Paraaortic lymph node (tissue), 1 donor: ENCODE results near the genes MPZL3, TTC36 and NLRX1.

GRCh38 chr11:118251675-118252609 is at the start of gene MPZL3:
Gene MPZL3, minus strand, starts transcription at chr11:118252365.
- PRO-cap: bidirectional peak, plus-strand start at chr11:118252233, minus-strand start at chr11:118252106; bidirectional peak, plus-strand start at chr11:118252372, minus-strand start at chr11:118252287

DNA sequence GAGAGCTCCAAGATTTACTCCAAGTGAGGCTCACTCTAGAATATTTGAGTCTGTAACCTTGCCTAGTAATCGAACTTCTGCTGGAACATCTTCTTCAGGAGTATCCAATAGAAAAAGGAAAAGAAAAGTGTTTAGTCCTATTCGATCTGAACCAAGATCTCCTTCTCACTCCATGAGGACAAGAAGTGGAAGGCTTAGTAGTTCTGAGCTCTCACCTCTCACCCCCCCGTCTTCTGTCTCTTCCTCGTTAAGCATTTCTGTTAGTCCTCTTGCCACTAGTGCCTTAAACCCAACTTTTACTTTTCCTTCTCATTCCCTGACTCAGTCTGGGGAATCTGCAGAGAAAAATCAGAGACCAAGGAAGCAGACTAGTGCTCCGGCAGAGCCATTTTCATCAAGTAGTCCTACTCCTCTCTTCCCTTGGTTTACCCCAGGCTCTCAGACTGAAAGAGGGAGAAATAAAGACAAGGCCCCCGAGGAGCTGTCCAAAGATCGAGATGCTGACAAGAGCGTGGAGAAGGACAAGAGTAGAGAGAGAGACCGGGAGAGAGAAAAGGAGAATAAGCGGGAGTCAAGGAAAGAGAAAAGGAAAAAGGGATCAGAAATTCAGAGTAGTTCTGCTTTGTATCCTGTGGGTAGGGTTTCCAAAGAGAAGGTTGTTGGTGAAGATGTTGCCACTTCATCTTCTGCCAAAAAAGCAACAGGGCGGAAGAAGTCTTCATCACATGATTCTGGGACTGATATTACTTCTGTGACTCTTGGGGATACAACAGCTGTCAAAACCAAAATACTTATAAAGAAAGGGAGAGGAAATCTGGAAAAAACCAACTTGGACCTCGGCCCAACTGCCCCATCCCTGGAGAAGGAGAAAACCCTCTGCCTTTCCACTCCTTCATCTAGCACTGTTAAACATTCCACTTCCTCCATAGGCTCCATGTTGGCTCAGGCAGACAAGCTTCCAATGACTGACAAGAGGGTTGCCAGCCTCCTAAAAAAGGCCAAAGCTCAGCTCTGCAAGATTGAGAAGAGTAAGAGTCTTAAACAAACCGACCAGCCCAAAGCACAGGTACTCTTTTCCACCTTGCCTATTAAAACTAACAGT is 37.3 kb downstream of the KMT2A start:
- PRO-cap: no peak

- PRO-cap: no peak
Observed at GRCh38 chr11:118522254-118522841, 4.9 kb upstream of the TTC36 start.

DNA sequence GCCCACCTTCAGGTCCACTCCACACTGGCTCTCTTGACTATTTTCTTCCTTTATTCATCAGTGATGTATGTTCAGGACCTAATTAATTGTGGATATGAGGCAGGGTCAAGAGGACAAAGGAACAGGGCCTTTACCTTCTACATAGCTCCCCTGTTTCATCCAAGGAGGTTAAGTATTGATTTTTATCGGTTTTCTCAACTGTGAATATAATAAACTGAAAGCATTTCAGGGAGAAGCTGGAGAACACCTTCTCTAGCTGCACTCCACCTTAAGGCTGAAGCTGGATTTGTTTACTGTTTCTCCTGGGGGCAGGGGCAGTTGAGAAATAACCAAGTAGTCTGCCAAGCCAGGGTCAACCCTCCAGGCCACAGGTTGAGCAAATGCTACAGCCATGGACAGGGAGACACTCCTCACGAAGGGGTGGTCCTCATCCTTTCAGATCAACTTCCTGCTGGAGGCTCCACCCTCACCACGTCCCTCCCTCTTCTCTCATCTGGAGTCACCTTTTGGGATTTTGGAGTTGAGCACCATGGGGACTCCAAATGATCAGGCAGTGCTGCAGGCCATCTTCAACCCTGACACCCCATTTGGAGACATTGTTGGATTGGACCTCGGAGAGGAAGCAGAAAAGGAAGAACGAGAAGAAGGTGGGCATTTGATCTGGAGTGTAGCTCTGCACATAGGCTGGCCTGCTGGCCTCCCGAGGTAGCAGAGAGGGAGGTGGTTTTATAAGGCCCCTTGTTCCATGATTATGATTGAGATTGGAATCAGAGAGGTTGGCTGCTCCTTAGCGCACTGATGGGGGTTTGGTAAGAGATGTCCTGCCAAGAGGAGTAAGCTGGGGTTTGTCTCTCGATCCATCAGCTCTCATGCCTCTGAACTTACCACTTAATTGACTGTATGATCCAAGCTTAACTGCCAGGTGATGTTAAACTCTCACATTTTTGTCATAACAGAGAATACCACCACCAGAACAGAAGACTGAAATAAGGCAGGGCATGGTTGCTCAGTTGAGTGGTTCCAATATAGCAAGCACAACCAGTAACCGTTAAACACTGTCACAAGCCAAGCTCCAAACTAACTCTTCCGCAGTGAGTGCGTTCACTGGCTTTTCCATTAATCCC is at the start of gene TTC36:
Gene TTC36, plus strand, starts transcription at position 509 of the 1,124 bp plus-strand sequence.
- PRO-cap: no peak

DNA sequence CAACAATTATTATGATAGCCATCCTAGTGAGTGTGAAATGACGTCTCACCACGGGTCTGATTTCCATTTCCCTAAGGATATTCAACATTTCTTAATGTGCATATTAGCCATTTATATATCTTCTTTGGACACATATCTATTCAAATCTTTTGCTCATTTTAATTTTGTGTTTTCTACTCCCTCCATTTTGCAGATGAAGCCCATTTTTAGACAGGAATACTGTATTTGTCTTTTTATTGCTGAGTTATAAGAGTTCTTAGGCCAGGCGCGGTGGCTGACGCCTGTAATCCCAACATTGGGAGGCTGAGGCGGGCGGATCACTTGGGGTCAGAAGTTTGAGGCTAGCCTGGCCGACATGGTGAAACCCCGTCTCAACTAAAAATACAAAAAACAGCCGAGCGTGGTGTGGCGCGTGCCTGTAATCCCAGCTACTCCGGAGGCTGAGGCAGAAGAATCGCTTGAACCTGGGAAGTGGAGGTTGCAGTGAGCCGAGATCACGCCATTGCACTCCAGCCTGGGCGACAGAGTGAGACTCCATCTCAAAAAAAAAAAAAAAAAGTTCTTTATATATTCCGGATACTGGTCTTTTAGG is 564 bp upstream of the ARCN1 start:
- PRO-cap: no peak

DNA sequence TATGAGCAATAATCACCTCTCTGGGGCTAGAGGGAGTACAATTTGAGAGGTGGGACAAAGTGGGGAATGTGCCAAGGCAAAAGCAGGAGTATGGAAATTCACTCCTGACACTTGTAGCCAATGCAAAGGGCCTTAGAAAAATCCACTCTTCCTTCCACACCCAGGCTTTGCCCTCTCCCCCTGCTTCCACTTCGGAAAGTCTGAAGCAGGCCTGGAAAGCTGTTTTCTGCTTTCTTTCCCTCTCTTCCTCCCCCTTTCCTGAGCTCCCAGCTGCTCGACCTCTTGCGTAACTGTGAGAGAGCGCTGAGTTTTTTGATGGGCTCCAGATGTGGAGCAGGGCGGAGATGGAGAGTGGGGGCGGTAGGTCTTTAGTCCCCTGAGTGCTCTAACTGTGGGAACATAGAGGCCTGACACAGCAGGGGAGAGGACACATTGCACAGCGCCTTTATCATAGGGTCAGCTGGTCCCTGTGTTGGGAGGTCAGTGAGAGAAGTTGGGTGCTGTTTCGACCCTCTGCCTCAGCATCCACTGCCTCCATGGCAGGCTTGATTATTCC is 2.0 kb upstream of the PHLDB1 start:
- PRO-cap: bidirectional peak, plus-strand start at position 475 of the sequence, minus-strand start at position 193 of the sequence

DNA sequence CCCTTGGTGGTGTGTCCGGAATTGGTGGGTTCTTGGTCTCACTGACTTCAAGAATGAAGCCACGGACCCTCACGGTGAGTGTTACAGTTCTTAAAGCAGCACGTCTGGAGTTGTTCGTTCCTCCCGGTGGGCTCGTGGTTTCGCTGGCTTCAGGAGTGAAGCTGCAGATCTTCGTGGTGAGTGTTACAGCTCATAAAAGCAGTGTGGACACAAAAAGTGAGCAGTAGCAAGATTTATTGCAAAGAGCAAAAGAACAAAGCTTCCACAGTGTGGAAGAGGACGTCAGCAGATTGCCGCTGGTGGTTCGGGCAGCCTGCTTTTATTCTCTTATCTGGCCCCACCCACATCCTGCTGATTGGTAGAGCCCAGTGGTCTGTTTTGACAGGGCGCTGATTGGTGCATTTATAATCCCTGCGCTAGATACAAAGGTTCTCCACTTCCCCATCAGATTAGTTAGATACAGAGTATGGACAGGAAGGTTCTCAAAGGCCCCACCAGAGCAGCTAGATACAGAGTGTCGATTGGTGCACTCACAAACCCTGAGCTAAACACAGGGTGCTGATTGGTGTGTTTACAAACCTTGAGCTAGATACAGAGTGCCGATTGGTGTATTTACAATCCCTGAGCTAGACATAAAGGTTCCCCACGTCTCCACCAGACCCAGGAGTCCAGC is 8.9 kb upstream of the TREH start:
- PRO-cap: no peak

GRCh38 chr11:118700156-118700740 is 20.8 kb upstream of the TREH start:
- PRO-cap: no peak

DNA sequence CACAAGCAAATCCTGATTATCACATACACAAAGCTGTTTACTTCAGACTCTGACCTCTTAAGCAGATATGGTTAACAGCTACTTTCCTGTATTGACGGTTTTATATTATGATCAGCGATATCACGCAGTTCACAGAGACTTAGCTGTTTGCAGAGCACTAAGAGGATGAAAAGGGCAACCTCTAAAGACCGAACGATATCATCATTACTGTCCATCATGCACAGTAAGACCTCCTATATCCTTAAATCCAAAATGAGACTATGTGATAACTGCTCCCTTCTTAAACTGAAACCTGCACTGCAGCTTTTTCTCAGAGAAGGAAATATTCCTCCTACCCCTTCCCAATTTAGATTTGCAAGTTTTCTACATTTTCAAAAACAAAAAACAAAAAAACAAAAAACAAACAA is 1.4 kb downstream of the DDX6 start:
- PRO-cap: no peak

- PRO-cap: no peak
Observed at GRCh38 chr11:118896348-118897064, 12.8 kb downstream of the CXCR5 start.

GRCh38 chr11:118921449-118921757 is 4.3 kb downstream of the BCL9L start:
- PRO-cap: bidirectional peak, plus-strand start at chr11:118921551, minus-strand start at chr11:118921379

DNA sequence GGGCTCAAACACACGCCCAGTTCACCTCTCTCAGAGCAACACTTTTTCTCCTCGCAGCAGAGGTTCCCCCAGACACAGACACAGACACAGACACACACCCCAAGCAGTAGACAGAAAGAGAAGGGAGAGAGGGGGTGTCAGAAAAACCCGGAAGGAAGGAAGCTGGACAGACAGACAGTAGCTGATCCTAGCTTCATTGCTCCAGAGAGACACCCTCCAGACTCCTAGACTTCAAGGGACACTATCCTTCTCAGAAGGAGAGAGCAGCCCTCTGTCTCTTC is 1.5 kb downstream of the BCL9L start:
- PRO-cap: bidirectional peak, plus-strand start at position 142 of the sequence, minus-strand start at position 80 of the sequence

GRCh38 chr11:118997278-118997909 is 544 bp upstream of the CENATAC start:
- PRO-cap: no peak

GRCh38 chr11:119014529-119014717 is 3.7 kb downstream of the RPS25 start:
- PRO-cap: no peak

GRCh38 chr11:119015105-119015943 is 2.8 kb downstream of the RPS25 start:
- PRO-cap: no peak

GRCh38 chr11:119016841-119017873 is 986 bp downstream of the RPS25 start:
- PRO-cap: no peak

DNA sequence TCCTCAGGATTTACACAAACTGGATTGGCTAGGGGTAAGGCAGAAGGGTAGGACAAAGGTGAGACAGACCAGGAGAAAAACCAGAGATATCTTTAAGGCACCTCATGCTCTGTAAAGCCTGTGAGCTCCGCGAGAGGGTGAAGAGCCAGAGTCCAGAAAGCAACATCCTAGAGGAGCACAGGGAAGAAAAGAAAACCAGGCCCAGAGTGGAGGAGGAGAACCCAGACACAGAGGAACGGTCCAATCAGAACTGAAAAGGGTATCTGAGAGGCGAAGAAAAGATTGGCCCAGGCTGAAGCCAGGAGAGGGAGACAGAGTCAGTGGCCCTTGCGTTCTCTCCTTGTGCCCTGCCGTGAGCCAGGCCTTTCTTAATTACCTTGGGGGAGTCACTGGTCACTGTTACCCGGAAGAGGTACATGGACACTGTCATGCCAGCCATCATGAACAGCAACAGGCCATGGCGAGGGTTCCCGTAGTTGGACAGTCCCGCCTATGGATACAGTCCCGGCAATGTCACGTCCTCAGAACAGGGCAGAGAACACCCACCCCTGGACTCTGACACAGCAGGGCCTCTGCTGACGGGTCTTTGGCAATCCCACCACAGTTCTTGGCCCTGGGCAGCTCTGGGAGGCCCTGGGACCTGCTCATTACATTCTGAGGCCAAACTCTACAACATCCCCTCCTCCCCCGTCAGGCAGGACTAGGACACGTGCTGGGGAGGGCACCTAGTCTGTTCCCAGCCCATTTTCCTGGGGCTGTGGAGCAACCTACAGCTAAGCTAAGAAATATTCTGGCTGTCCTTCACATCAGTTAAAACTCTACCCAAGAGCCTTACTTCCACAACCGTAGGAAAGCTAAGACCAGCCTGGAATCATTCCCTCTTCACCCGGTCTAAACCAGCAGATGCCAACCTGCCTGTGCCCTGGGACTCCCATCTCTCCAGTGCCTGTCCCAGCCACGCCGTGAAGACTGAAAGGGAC is 7.3 kb downstream of the TRAPPC4 start:
- PRO-cap: no peak

DNA sequence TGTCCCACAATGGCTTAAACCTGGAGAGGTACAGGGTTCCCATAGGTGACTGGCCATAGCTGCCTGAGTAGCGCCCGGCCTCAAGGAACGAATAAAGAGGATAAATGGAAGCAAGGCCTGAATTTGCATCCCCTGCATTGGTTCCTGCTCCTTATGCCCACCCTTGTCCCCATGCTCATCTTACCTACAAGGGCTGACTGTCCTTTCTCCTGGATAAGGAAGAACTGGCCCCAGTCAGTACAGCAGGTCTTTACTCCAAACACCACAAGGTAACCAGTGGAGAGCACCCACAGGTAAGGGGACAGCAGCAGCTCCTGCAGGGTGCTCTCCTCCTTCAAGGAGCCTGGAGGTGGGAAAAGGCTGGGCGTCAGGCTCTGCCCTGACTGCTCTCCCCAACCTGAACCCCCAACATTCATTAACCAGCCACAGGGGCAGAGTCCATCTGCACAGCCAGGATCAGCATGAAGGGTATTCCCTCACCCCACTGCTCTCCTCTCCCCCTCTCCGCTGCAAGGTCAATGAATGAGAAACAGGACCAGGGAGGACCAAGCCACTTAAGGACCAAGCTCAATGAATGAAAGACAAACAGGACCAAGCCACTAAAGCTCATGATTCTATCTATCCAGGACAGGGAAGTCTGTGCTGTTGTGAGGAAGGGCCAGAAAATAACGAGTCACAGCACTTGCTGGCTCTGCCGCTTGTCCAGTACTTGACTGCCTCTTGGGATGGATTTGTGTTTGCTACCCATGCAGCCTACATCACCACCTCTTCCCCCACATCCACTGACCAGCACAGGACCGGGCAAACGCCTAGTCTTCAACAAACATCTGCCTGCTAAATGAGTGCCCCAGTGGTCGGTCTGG is 8.4 kb downstream of the TRAPPC4 start:
- PRO-cap: no peak

GRCh38 chr11:119049646-119049895 is 7.4 kb downstream of the HYOU1 start:
- PRO-cap: no peak

DNA sequence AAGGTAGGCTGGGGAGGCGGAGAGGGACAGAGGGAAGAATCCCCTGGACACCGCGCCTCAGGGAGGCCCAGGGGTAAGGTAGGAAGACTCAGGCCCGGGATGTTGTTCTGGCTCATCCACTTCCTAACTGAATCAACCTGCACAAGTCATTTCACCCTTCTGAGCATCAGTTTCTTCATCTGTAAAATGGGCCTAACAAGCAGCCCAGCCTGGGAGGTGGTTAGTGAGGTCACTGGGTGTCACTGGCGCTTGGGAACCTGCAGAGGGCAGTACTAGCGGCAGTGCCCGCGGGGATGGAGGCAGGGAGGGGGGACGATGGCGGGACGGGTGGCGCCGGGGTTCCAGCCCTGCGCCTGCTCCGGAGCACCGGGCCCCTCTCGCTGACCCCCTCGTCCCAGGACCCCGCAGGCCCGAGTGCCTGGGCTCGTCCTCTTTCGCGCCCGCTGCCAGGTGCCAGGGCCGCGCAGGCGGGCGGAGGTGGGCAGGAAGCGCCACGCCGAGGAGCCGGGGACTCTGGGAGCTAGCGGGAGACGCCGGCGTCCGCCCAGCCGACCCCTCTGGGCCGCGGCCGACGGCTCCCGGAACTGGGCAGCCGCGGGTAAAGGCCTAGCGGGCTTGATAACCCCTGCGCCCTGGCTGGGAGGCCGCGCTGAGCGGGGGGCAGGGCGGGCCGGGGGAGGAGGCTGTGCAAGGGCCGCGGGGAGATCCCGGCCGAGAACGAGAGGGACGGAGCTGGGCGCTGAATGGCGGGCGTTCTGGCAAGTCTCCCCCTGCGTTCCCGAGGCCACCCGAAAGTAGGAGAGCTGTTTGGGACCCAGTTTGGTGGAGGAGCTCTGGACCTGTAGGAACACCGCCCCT is at the start of gene NLRX1:
Gene NLRX1, plus strand, starts transcription at position 281 of the 858 bp plus-strand sequence.
- PRO-cap: unidirectional peak, plus-strand start at position 281 of the sequence